Metastatic Lung Carcinoma in the Adrenal Gland (tissue), 1 donor: ENCODE measurements around a stretch of chr7.

GRCh38 chr7:95630647-95631031 lies 34.3 kb upstream of the PDK4 start:
- PRO-cap: no peak

- PRO-cap: no peak
Measured at GRCh38 chr7:95784007-95784237, 11.6 kb downstream of the DYNC1I1 start.

DNA sequence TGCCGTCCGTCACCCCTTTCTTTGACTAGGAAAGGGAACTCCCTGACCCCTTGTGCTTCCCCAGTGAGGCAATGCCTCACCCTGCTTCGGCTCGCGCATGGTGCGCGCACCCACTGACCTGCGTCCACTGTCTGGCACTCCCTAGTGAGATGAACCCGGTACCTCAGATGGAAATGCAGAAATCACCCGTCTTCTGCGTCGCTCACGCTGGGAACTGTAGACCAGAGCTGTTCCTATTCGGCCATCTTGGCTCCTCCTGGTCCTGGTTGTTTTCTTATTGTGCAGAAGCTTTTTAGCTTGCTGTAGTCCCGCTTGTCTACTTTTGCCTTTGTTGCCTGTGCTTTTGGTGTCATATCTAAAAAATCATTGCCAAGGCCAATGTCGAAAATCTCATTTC lies 65.4 kb downstream of the DYNC1I1 start:
- PRO-cap: no peak

DNA sequence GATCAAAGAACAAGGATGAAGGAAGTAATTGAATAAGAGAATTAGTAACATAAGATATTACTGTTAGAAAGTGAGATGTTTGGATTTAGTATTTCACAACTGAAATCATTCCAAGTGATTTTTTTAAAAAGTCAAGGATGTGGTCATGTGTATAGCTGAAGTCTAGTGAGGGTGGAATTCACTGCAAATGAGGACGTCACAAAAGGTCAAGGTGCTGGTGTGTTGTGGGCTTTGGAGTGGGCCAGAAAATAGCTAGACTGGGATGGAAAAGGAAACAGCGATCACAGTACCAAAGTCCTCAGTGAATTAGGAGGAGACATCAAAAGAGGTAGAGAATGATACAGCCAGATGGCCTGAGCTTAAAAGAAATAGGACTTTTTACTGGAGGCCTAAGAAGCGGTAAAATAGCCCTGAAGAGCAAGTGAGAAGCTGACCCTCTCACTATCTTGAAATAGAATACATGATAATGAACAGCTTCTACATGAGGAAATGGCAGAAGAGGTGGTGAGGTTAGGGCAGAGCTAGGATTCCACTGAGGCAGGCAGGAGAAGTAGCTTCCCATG lies 272.9 kb downstream of the DYNC1I1 start:
- PRO-cap: no peak

GRCh38 chr7:96179347-96179893 lies 142.5 kb downstream of the SLC25A13 start:
- PRO-cap: no peak

GRCh38 chr7:97015917-97016590 lies 8.6 kb downstream of the DLX5 start:
- PRO-cap: no peak

DNA sequence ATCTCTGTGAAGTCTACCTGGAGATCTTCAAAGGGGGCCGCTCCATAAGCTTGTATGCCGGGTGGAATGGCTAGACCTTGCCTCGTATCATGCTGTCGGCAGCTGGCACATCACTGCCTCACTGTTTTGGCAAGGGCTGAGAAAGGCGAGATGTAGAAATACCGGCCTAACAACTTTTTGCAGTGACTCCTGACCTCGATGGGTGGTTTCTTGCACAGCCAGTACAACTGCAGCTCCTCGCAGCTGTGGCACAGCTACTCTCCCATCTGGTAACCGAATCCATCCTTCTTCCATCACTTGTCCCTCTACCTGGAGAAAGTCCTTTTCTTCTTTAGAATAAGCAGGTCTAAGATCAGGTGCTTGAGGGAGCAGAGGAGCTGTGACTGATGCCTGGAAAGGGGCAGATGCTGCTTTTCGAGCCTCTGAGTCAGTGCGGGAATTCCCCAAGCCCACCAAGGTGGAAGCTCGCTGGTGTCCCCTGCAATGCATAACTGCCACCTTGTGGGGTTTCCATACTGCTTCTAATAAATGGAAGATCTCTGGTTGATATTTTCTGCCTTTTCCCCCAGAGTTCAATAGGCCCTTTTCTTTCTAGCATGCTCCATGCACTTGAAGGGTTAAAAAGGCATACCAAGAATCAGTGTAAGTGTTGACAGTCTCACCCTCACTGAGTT lies 38.3 kb downstream of the OCM2 start:
- PRO-cap: no peak

DNA sequence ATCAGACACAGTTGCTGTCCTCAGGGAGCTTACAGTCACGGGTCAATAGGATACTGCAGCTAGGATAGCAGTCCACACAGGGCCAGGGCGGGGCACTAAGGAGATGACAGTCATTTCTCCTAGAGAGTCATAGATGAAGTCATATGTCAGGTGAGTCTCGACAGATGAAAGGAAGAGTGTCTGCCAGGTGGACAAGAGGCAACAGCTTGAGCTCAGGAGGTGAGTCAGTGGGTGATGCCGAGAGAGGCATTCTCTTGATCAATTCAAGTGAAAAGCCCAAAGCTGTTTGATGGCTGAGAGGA lies 486 bp upstream of the LMTK2 start:
- PRO-cap: no peak

GRCh38 chr7:98287005-98288065 lies 5.8 kb downstream of the BRI3 start:
- PRO-cap: no peak

GRCh38 chr7:98295385-98296316 lies 14.2 kb downstream of the BRI3 start:
- PRO-cap: no peak

- PRO-cap: no peak
Measured at GRCh38 chr7:98296755-98297498, 15.4 kb downstream of the BRI3 start.

DNA sequence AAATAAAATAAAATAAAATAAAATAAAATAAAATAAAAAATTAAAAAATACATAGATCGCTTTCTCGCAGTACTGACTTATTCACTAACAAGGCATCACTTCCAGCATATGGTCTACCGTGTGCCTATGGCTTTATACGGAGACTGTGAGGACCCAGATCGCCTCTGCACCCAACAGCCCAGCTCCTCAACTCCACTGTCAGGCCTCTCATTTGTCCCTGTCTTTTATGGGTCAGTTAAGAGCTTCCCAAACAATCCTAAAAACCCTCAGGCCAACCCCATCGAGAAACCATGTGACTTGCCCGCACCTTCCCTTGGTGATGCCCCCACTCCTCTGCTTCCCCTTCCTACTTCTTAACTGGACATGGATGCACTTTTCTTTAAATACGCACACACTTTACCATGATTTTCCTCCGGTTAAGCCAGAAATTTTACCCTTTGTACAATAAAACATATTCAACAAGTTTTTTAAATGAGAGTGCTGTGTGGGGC lies 46.9 kb downstream of the BAIAP2L1 start:
- PRO-cap: no peak

GRCh38 chr7:98399693-98400197 lies 1.1 kb downstream of the BAIAP2L1 start:
- PRO-cap: no peak

DNA sequence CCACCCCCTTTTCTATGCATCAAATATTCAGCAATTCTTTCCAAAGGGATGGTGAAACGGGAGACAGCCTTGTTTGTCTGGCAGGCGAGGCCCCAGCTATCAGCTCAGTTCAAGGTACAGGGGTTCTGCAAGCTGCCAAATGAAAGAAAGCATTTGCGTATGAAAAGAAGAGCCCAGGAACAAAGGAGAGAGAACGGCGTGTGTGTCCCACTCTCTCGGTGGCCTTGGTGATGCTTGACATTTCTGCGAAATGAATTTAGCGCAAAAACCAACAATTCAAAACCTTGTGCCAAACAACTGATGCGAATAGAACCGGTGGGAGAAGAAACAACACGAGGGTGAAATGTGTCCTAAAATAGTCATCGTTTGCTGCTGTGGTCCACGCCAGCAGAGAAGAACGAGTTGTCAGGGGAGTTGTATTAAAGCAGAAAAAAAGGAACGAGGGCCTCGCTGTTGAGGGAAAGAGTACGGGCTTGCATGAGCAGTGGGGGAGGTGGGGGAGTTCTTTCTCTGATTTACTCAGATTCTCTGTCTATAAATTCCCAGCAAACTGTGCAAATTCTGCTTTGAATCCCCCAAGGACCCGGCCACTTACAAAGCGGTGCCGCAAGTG lies 97.7 kb downstream of the TMEM130 start:
- PRO-cap: no peak

DNA sequence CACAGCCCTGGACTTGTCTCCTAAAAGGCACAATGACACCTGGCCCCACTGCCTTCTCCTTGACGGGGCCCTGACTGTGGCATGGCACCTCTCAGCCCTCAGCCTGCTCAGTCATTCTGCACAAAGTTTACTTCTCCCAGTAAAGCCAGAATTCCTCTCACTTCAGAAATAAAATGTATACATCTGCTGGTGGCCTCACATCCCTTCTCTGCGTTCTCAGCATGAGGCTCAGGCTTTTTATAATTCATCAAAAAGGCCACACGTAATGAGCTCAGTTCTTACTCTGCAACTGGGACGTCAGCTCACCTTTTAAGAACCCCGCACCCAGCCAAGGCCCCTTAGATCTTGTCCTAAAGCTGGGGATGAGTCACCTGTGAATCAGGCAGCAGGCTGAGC lies 47.4 kb downstream of the TMEM130 start:
- PRO-cap: unidirectional peak, minus-strand start at position 210 of the sequence

DNA sequence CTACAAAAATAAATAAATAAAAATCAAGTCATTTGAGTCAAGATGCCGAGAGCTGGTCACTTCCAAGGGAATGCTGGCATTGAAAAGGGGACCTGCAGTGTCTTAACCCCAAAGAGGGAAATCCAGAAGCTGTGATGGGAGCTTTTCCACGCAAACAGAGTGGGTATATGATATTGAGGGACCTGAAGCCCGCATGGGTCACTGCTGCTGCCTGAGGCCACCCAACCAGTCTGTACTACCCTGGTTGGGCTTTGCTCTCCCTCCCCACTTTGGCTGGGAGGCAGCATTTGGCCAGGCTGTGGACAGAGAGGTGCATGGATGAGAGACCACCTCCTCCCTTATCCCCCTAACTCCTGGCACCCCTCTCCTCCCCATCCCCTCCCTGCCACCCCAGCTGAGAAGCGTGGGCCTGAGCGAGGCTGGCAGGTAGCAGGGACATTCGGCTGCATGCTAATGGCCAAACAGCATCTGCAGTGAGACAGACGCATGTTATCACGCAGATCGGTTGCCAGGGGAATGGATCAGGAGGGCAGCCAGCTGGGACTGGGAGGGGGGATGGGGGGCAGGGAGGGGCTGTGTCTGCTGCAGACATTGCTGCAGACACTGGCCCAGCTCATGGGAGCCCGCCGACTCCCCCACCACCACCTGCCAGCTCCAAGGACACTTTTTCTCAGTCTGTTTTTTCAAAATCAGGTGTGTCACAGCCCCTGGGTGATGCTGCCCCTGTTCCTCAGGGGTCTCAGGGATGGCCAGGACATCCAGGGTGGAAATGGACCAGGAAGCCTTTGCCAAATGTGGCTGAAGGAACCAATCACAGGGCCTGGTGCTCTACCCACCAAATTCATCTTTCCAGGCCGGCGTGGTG lies 2.5 kb downstream of the TMEM130 start:
- PRO-cap: no peak

DNA sequence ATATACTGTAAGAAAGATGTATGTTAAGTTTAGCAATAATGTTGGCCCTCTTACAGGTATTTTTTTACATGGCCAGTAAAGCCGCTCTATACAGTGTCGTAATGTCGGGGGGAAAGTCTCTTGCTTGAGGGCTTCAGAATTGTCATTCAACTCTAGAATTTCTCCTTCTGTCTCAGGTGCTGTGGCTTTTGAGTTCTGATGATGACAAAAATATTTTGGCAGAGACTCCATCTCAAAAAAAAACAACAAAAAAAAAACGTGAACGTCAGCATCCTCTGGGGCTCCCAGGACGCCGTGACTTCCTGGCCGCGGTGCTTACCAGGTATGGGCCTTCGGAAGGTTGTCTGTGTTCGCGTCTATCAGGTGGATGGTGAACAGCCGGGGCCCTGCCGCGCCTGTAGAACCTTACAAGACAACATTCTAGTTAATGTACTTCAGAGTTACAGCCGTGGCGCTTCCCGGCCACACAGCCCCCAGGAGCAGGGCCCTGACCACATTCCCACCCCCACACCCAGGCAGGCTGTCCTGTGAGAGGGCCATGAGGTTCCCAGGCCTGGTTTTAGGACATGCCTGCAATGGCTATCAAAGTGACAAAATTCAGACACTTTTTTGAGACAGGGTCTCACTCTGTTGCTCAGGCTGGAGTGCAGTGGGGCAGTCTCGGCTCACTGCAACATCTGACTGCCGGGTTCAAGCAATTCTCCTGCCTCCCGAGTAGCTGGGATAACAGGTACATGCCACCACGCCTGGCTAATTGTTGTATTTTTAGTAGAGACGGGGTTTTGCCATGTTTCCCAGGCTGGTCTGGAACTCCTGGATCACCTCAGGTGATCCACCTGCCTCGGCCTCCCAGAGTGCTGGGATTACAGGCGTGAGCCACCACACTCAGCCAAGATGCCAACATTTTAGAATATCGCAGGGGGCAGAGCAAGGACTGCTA lies 110.9 kb downstream of the SMURF1 start:
- PRO-cap: no peak

GRCh38 chr7:99099388-99100095 lies 44.4 kb downstream of the SMURF1 start:
- PRO-cap: no peak

- PRO-cap: no peak
Measured at GRCh38 chr7:99106308-99107245, 37.3 kb downstream of the SMURF1 start.

DNA sequence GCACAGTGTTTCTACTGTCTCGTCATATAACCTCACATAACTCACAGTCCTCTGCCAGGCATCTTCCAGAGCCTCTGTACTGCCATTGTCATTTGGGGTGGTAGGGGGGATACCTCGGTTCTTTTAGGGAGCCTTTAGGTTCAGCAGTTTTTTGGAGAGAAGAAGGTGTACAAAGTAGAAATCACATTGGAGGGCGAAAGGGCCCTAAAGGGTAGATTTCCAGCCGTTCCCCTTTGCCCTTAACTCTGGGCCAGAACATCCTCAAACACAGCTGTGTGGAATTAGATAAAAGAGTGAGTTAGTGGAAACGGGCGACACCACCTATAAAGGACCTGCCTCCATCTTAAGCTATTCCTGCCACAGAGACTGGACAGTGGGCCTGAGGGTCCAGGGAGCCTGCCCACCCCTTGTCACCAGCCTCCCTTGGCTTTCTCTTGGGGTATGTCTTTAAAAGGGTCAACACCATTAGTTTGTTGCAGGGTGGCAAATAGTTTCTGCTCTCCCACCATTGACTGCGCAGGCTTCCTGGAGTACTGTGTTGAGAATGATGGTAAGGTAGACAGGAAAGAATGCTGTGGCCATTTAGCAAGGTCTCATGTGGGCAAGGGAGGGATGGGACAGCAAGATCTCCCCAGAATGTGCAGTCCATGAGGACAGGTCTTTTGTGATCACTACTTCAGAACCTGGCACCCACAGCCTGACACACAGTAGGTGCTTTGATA lies 22.7 kb upstream of the ARPC1B start:
- PRO-cap: no peak